CMK (cell line): ENCODE measurements around the genes POM121 and ABHD11.

DNA sequence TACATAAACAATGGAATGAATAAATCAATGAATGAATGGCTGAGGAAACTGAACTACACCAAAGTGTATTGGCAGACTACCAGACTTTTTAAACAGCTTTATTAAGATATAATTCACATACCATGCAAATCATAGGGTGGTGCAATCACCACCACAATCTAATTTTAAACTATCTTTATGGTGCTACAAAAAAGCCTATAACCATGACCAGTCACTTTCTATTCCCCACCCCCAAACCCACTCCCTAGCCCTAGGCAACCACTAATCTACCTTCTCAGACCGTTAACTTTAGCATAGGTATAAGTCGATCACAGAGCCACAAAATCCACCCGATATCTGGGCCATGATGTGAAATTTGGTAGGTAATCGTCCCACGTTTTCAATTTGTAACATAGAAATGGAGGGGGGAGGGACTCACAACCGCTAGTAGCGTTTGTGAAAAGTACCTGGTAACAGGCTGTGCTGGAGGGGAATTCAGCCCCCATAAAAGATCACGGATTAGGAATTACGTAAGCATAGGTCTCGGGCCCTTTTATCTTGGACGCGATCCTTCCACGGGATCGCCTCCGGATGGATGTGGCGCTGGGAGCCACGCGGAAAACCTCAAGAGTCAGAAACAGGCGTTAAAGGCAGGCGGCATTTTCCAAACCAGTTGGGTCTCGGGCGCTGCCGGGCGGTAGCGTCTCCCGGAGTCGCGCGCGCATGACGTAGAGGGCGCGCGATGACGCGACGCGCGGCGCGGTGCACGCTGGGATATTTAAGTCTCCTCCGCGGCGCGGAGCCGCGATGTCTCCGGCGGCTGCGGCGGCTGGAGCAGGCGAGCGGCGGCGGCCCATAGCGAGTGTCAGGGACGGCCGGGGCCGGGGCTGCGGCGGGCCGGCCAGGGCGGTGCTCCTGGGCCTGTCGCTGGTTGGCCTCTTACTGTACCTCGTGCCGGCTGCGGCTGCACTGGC, at the start of gene POM121:
Gene POM121, plus strand, starts transcription at position 760 of the 953 bp plus-strand sequence.
- RRBS, result under 1% methylated on average over 21 of the region's 68 CpGs

GRCh38 chr7:73235152-73235583, 73.5 kb downstream of the NSUN5 start:
- RRBS, result no CpG with 5 or more reads among the region's 44 CpGs

GRCh38 chr7:73291768-73292393, 16.7 kb downstream of the NSUN5 start:
- RRBS, result no CpG with 5 or more reads among the region's 13 CpGs

DNA sequence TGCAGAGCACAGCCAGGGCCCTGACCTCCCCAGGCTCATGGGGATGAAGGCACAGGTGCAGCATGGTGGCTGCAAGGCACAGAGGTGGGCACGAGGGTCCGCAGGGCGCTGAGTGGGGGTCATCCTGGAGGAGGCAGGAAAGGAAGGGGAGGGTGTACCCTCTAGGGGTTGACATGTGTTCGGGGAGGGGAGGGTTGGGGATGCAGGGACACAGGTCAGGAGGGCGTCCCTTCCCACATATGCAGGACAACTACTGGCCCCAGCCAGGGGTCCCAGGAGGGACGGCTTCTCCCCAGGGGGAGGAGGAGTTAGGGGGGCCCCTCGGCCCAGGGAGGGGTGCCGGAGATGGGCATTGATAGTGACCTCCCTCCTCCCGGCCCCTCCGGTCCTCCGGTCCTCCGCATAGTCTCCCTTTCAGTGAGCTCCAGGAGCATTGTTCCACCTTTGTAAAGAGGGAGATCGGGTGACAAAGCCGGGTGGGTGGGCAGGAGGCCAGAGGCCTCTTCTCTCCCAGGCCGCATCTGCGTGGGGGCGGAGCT, 4.6 kb upstream of the FZD9 start:
- RRBS, result 56% methylated on average over 4 of the region's 17 CpGs

GRCh38 chr7:73536226-73537654, 14.6 kb upstream of the BAZ1B start:
- RRBS, result 82% methylated on average over 5 of the region's 33 CpGs

- RRBS, result no CpG with 5 or more reads among the region's 5 CpGs
Observed at GRCh38 chr7:73566418-73567412, 9.2 kb upstream of the BCL7B start.

- RRBS, result no CpG with 5 or more reads among the region's 13 CpGs
Observed at GRCh38 chr7:73577544-73577989, 812 bp downstream of the TBL2 start.

- RRBS, result 1% methylated on average over 10 of the region's 15 CpGs
Observed at GRCh38 chr7:73577990-73578283, 442 bp downstream of the TBL2 start.

DNA sequence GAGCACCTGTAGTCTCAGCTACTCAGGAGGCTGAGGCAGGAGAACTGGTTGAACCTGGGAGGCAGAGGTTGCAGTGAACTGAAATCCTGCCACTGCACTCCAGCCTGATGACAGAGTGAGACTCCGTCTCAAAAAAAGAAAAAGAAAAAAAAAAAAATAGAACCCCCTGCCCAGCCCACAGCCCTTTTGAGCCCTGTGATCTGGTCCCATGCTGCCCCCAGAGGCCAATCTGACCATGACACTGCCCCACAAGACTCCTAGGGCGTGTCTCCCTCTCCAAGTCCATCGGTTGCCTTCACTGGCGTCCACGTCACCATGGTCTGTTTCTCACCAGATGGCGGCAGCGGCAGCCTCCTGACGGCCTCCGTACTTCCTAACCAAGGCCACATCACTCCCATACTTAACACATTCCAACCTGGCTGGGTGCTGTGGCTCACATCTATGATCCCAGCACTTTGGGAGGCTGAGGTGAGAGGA, 18.0 kb downstream of the BUD23 start:
- RRBS, result no CpG with 5 or more reads among the region's 9 CpGs

- RRBS, result no CpG with 5 or more reads among the region's 18 CpGs
Observed at GRCh38 chr7:73706249-73706718, 13.2 kb downstream of the STX1A start.

DNA sequence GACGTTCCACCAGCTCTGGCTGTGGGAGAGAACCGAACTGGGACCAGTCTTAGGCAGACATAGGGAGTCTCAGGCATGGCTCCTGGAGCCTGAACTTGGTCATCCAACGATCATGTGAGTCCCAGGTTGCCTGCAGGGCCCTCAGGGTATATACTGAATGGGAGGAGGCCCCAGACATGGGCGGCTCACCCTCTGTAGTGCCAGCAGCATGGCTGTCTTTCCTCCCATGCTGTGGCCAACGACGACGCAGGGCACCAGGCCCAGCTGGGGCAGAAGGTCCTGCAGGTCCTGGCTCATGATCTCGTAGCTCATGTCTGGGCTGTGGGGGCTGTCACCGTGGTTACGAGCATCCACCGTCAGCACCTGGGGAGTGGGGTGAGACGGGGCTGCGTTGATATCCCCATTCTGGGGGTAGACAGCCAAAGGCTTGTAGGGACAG, 1.2 kb downstream of the ABHD11 start:
- RRBS, result no CpG with 5 or more reads among the region's 13 CpGs

DNA sequence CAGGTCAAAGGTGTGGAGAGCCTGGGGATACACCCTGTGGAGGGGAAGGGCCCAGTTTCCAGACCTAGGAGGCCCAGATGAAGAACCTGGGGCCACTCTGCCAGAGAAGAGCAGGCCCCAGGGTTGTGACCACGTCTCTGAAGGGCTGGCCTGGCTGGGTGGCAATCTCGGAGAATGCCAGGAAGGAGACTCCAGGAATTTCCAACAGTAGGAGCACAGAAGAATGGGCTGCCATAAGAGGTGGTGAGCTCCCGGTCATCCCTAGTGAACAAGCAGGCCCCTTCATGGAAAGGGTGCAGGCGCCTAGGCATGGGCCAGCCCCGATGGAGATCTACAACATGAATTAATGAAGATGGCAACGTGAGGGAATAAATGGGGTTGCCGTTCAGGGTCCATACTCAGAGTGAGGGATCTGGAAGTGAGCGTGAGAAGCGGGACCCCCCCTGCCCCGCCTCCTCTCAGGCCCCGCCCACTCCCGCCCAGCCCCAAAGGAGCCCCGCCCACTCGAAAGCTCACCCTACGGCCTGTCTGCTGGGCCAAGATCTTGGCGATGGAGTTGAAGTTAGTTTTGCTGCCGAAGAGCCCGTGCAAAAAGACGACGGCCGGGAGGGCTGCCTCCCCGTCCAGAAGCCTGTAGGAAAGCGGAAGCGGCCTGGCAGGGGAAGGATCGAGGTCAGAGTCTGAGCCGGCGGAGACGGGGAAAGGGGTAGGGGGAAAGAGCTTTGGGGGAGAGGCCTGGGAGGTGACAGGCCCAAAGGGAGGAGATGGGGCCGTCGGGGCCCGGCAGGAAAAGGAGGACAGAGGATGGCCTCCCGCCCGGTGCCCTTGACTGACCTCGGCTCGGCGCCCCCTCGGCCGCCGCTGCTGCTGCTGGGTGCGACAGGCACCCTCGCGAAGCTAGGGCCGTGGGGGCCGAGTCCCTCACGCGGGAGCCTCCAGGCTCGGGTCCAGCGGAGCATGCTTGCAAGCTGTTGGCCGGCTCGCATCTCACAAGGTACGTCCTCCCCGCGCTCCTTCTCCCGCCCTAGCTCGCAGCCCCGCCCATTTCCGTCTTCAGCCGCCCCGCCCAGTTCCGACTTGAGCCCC, at the start of gene ABHD11:
Gene ABHD11, minus strand, starts transcription at position 991 of the 1,086 bp plus-strand sequence.
- RRBS, result 1% methylated on average over 9 of the region's 60 CpGs

- RRBS, result 1% methylated on average over 9 of the region's 78 CpGs
Observed at GRCh38 chr7:73738898-73740053, 674 bp upstream of the ABHD11 start.

DNA sequence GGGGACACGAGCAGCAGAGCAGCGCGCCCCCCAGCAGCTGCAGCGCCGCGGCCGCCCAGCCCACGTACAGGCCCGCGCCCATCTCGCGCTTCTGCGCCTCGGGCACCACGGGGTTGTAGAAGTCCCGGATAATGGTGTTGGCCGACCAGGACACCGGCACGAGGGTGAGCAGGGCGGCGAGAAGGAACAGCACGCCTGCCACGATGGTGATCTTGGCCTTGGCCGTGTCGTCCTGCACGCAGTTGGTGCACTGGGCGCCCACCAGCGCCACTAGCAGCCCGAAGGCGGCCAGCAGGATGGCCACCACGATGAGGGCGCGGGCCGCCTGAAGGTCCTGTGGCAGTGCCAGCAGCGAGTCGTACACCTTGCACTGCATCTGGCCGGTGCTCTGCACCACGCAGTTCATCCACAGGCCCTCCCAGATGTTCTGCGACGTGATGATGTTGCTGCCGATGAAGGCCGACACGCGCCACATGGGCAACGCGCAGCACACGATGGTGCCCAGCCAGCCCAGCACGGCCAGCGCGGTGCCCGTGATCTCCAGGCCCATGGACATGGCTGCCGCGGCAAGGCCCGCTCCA, 486 bp downstream of the CLDN3 start:
- RRBS, result no CpG with 5 or more reads among the region's 54 CpGs

- RRBS, result no CpG with 5 or more reads among the region's 7 CpGs
Observed at GRCh38 chr7:73792563-73793310, 22.7 kb upstream of the CLDN3 start.

DNA sequence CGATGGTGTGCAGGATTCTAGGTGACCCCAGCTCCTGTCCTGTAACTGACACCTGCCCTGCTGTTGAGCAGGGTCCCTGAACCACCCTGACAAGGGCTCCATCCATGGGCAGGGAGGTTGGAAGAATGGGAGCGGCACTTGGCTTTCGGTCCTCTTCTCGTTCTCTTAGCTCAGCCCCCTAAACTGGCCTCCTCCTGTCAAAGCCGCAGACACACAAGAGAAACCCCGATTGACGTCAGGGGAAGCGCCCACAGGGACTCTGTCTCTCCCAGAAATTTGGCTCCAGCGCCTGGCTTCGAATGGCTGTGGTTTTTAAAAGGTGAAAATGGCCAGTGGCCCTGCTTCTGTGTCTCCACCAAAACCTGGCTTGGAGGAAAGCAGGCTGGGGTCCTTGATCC, 29.2 kb downstream of the TMEM270 start:
- RRBS, result no CpG with 5 or more reads among the region's 10 CpGs

GRCh38 chr7:73895086-73895744, 34.3 kb downstream of the TMEM270 start:
- RRBS, result 50% methylated on average over 2 of the region's 14 CpGs

GRCh38 chr7:73914558-73915079, 53.7 kb downstream of the TMEM270 start:
- RRBS, result no CpG with 5 or more reads among the region's 6 CpGs

- RRBS, result 78% methylated on average over 5 of the region's 29 CpGs
Observed at GRCh38 chr7:74042948-74044067, 15.3 kb downstream of the ELN start.

GRCh38 chr7:74179063-74179781, 5.1 kb downstream of the EIF4H start:
- RRBS, result no CpG with 5 or more reads among the region's 8 CpGs